ENCODE measurements around the genes PIN4, FAM236A, CHIC1 and RLIM.

DNA sequence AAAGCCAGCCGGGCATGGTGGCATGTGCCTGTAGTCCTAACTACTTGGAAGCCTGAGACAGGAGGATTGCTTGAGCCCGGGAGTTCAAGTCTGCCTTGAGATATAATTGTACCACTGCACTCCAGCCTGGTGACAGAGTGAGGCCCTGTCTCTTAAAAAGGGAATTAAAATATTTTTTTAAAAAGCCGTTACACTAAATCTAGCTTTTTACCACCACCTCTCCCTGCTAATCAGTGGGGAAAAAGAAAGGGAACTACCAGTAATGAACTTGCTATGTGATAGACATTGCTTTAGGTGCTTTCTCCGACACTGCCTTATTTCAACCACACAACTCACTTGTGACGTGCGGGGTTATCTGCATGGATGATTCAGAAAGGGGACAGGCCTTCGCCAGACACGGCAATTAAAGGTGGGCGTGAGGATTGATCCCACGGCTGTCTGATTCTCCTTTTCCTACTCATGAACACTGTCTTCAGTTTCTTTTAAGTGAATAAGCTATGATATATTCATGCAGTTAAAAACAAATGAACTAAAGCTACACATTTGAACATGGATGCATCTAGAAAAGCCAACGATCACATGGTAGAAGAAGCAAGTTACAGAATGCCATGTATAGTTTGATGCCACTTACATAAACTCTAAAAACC is 849 bp upstream of the CXCR3 start:
- CAGE, long polyA plus RNA, result no peak
- RRBS, result no CpG with 5 or more reads among the region's 11 CpGs

DNA sequence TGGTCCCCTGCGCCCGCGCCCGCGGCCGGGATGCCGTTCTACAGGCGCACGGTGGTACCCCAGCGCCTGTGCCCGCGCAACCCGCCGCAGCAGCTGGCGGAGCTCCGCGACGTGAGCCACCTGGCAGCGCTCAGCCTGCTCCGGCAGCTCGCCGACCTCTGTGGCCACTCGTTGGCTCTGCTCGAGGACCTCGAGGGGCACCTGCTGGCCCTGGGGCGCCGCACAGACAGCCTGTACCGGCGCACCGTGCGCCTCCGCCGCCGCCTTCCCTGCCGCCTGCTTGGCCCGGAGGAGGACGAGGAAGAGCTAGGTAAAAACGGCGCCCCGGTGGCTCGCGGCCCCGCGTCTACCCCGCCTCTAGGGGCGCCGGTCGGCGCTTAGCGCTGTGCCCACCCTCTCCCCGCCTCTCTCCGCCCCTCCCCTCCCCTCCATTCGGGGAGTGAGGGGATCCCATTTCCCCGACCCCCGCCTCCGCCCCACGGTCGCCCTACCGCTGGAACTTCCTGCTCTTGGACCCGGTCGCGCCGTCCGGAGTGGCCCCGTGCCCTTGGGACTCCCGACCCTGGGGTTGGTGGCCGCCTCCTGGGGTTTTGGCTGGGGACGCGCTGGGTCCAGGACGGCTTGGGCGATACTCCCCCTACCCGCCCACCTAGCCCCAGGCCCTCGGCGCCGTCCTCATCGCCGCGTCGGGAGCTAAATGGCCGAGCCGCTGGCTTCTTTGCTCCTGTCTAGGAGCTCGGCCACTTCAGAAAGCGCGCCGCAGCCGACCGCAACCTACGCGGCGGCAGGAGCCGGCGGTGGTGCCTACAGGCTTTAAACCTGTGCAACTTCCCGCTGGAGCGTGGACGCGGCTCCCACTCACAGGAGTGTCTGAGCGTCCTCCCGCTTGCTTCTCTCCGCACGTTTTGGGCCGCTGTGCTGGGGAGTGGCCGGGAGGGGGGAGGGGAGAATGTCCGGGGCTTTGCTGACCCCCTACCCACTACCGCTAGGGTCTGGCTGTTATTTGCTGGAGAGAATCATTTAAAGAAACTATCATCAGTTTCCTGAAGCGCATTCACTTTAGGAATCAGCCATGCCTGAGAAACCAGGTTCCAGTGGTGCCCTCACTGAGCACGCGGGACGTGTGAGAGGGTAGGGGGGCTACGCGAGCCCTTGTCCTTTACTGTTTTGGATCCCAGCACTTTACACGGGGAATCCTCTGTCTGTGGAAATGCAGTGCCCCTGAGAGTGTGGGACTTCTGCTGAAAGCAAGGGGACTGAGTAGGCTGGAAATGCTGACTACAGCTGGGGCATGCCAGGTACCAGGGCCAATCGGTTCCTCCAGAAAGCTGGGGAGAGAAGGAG is 885 bp downstream of the NHSL2 start:
- CAGE, long polyA plus RNA, result no peak
- RRBS, result 2% methylated on average over 27 of the region's 112 CpGs

GRCh38 chrX:72029782-72030643 is 119.4 kb downstream of the NHSL2 start:
- CAGE, long polyA plus RNA, result no peak
- RRBS, result no CpG with 5 or more reads among the region's 7 CpGs

GRCh38 chrX:72180871-72182163 is at the start of gene PIN4:
TSS of gene PIN4 (plus strand) at chrX:72181757.
- CAGE, long polyA plus RNA, result no peak
- RRBS, result 0% methylated on average over 3 of the region's 50 CpGs

DNA sequence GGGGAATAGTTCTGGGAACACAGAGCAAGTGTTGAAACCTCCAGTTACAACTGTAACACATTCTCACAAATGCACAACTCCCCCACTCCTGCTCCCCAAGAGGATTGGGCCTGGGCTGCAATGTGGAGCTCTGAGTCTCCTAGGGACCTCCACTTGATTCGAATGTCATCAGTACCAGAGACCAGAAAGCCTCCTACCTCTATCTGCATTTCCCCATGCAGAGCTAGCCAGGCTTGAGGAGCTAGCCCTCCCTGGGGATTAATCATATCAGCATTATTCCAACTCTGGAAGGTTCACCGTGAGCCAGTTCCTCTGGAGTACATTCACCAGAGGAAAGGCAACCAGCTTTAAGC is 41.7 kb upstream of the CITED1 start:
- CAGE, long polyA plus RNA, result no peak
- RRBS, result no CpG with 5 or more reads among the region's 2 CpGs

DNA sequence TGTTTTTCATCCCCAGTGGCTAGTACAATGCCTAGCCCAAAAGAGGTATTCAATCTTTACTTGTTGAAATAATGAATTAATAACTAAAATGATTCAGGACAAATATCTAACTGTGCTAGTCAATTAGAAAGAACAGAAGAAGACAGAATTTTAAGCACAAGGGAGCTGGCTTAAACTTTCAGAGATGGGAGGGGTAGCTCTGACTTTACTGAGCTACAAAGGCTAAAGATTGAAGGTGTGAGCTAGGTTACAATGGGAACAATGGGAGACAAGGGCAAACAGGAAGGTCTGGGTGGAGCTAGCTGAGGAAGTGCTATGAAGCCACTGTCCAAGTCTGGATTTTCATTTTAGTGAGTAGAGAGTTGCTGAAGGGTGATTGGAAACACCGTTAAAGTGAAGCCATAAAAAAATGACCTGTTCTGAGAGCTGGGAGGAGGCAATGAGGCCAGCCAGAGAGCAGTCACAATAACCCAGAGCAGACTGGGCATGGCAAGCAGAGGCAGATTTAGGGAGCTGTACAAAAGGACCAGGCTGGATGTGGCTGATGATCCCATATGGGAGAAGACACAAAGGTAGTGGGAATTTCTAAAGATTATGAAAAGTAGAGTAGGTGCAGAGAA is 104.3 kb upstream of the CITED1 start:
- CAGE, long polyA plus RNA, result no peak
- RRBS, result no CpG with 5 or more reads among the region's 1 CpG

DNA sequence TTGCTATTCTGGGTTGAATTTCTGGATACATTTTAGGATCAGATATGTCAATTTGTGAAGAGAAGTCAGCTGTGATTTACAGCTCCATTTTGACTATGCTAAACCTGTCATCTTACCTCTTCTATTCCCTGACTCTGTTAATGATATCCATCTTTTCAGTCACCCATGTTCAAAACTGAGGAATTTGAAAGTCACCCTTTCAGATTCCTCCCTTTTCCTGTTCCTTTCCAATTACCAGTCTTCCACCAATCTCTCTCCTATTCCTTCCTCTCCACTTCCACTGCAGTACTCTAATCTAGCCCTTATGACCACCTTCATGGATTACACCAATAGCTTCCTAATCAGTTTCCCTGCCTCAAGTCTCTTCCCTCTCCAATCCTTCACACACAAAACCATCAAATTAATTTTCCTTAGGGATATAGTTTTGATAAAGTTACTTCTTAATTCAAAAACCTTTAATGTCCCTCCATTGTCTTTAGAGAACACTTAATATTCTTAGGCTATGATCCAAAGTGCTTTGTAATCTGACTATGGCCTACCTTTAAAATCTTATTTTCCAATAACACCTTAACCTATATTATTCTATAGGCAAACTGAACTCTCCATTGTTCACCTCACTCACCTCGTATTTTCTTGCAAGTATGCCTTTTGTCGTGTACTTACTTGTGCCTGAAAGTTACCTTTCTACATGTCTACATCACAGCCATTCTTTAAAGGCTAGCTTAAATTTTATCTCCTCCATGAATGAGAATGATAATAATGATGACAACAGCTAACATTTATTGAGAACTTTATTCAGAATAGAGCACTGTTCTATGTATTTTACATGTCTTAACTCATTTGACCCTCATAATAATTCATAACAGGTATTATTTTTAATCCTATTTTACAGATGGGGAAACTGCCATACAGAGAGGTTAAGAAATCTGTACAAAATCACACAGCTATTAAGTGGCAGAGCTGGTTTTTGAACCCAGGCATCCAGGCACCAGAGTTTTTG is 99.7 kb downstream of the HDAC8 start:
- CAGE, long polyA plus RNA, result no peak
- RRBS, result no CpG with 5 or more reads among the region's 2 CpGs

GRCh38 chrX:72705768-72706311 is 8.3 kb downstream of the PHKA1 start:
- CAGE, long polyA plus RNA, result no peak
- RRBS, result no CpG with 5 or more reads among the region's 1 CpG

DNA sequence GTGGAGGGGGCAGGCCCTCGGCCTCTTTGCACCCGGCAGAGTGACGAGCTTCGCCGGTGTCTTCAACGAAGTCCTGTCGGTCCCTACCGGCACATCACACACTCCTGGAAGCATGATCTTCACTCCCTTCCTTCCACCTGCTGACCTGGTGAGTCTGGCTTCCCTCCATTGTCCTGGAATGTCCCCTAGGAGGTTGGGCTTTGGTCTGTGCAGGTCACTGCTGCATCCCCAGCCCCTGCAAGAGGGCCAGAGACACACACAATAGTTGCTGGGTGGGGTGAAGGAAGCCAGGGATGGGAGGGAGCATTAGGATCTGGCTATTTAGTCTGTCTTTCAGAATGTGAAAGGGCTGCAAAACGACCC is at the start of gene FAM236A:
TSS of gene FAM236A (plus strand) at position 56 of the 363 bp plus-strand sequence.
- CAGE, long polyA plus RNA, result no peak
- RRBS, result no CpG with 5 or more reads among the region's 9 CpGs

- CAGE, long polyA plus RNA, result no peak
- RRBS, result 21% methylated on average over 5 of the region's 13 CpGs
These were observed 48.3 kb upstream of the PABPC1L2A start for GRCh38 chrX:73127679-73127951.

DNA sequence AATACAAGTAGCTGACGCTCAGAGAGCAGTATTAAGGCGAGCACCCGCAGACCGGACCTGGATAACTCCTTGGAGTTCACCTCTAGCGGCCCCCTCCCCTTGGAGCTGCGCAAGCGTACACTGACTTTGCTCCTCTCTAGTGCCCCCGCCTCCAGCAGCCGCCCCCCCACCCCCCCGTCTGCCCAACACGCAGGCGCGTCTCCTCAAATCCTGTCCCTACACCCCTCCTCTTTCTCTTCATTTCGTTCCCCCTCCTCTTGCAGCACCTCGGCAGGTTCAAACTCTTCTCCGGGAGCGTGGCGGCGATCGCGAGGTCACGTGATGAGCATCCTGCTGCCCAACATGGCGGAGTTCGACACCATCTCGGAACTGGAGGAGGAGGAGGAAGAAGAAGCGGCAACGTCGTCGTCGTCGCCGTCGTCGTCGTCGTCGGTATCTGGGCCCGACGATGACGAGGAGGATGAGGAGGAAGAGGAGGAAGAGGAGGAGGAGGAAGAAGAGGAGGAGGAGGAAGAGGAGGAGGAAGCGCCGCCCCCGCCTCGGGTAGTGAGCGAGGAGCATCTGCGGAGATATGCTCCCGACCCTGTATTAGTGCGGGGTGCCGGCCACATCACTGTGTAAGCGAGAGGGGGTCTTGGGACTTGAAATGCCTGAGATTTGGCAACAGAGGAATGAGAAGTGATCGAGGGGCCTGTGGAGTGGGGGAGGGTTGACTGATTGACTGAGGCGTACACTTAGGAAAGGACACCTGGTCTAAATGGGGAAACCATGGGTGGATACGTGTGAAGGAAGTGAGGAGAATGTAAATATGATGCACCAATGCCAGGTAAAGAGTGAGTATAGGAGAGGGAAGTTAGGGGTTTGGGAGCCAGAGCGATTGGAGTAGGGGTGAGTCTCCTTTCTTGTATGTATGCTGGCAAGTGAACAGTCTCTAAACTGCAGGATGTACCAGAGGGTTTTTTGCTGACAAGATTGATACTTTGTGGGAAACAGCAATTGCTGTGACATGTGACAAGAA is at the start of gene CHIC1:
TSS of gene CHIC1 (plus strand) at position 234 of the 1,018 bp plus-strand sequence.
- CAGE, long polyA plus RNA, result no peak
- RRBS, result no CpG with 5 or more reads among the region's 54 CpGs

DNA sequence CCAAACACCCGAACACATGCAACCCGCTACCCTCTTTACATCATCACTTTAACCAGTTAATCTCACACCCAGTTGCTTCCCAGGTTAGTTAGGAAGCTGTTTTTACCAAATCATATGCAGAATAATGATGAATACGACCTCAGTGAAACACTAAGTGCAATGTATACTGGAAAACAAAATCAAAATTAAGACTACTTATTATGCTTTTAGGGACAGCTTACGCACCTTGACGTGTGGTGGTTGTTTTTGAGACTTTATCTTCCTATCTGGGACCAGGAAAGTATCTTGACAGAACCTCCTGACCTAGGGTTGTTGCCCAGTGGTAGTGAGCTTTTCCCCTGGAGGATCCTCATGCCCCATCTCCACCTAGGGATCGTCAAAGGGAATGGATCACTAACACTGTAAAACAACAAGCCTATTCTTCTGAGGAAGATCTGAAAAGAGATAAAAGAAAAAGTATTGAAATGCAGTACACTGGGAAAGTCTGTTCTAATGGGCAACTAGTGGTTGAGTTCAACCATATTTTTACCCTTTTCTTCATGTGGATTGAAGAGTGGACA is 267.9 kb downstream of the CHIC1 start:
- CAGE, long polyA plus RNA, result no peak
- RRBS, result no CpG with 5 or more reads among the region's 6 CpGs

DNA sequence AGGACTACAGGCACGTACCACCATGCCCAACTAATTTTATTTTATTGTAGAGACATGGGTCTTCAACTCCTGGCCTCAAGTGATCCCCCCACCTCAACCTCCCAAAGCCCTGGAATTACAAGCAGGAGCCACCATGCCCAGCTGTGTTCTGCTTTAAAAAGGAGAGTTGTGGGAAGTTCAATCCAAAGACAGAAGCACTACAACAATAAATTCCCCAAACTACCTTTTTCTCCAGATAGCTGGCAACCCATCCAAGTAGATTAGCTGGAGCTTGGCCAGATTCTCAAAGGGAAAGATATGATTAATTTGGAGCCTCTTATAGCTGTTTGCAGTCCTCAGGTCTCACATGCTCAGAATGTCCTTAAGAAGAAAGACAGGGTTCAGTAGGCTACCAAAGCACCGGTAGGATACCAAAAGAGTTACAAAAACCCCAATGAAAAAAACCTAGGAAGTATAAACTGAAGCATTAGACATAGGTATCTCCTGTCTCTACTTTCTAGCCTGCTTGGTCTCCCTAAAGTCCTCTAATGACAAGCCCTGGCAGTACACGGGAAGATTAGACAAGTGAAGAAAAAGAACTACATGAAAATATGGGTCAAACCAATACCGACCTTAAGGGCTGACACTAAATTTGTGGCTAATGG is 270.1 kb downstream of the CHIC1 start:
- CAGE, long polyA plus RNA, result no peak
- RRBS, result no CpG with 5 or more reads among the region's 4 CpGs

GRCh38 chrX:73850195-73850895 is 287.3 kb downstream of the CHIC1 start:
- CAGE, long polyA plus RNA, result no peak
- RRBS, result no CpG with 5 or more reads among the region's 3 CpGs

GRCh38 chrX:73852040-73852507 is 289.1 kb downstream of the CHIC1 start:
- CAGE, long polyA plus RNA, result no peak
- RRBS, result no CpG with 5 or more reads among the region's 17 CpGs

DNA sequence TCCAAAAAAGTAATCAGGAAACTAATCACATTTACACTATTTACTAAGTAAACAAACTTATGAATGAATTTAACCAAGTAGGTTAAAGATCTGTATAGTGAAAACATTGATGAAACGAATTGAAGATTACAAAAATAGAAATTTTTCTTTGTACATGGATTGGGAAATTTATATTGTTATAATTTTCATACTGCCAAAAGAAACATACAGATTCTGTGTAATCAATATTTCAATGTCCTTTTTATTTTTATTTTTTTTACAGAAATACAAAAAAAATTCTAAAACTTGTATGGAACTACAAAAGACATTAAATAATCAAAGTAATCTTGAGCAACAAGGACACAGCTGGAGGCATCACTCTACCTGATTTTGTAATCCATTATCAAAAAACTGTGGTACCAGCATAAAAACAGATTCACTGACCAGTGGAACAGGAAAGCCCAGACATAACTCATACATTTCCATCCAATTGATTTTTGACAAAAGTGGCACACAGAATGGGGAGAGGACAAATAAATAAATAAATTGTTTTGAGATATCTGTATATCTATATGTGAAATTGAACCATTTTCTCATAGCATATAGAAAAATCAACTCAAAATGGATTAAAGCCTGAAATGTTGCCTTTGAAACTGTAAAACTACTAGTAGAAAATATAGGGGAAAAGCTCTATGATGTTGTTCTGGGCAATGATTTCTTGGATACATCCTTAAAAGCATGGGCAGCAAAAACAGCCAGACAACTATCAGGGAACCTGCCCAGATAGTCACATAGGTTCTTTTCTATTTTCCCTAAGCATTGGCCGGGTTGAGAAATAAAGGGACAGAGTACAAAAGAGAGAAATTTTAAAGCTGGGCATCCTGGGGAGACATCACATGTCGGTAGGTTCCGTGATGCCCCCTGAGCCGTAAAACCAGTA is 299.7 kb upstream of the ZCCHC13 start:
- CAGE, long polyA plus RNA, result no peak
- RRBS, result no CpG with 5 or more reads among the region's 5 CpGs

GRCh38 chrX:74161349-74162387 is 142.3 kb upstream of the ZCCHC13 start:
- CAGE, long polyA plus RNA, result no peak
- RRBS, result no CpG with 5 or more reads among the region's 24 CpGs

DNA sequence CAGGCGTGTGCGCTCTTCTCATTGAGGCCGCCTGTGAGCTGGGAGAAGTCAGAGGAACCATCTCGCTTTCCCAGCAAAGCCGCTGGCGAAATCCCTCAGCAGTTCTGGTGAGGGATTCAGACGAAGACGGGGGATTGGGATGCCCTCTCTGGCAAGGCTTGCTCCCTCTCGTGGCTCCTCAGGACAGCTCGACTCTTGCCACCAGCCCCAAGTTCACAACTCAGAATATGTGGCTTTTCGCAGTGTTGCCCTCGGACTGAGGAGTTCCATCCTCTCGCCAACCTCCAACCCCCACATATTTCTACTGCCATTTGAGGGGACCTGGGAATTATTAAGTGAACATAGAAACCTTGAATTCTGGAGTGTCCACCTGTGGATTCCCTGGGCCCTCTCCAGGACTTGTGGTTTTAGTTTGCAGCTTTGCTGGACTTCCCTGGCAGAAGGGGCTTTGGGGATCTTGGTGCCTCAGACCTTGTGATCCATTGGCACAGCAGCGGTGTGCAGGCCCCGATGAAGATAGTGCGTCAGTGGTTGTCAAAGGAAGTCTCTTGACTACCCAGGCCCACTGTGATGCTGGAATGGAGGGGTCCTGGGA is 1.9 kb downstream of the SLC16A2 start:
- CAGE, long polyA plus RNA, result no peak
- RRBS, result no CpG with 5 or more reads among the region's 16 CpGs

DNA sequence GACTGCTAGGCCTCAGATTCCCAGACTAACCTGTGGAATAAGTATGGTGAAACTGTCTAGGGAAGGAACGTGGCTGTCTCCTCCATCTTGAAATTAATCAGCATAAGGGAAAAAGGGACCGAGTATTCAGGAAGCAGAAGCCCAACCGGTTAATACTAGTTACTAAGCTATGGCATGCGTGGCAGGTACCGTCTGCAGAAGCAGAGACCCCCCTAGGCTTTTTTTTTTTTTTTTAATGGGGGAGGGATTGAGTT is 1.1 kb downstream of the RLIM start:
- CAGE, long polyA plus RNA, result no peak
- RRBS, result no CpG with 5 or more reads among the region's 5 CpGs

DNA sequence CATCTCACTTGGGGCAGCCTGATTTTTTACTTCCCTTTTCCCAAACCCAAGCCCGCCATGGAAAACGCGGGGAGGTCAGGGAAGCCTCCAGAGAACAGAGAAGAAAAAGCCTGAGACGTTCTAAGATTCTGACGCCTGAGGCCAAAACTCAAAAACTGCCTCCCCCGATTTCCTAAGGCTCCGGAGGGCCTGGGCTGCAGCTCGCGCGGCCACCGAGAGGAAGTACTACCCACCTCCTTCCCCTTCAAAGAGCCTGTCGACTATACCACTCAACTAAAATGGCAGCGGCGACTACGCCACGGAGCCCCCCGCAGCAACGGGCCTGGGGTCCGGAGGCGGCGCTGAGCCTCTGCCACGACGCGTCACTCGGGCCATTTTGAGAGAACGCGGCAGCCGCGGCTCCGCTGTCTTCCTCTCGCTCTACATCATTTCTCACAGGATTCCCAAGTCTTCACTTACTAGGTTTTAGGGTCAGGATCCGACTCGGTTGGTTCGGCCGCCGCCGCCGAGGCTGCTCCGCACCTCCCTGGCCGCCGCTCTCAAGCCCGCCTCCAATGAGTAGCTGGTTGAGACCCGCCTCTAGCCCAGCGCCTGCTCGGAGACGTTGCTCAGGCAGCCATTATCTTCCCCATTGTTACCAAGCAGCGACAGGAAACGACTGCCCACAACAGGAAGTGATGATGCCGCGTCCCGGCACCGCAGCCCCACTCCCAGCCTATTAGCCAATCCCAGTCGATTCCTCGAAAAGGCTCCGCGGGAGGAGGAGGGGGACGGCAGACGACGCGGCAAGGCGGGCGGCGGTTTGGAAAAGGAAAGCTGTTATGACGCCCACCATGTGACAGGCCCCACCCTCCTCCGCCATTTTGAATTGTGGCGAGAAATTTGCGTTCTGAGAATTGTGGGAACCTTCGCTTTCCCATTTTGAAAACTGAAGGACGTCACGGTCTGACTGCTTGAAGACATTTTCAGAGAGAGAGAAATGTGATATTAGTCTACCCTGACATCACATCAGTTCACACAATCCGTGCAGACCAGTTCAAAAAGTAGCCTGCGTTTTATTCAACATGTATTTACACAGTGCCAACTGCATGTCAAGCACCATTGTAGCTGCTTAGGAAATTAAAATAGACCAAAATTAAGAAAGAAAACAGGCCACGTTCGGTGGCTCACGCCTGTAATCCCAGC is at the start of gene RLIM:
TSS of gene RLIM (minus strand) at position 662 of the 1,185 bp plus-strand sequence.
- CAGE, long polyA plus RNA, result no peak
- RRBS, result no CpG with 5 or more reads among the region's 75 CpGs